ENCODE measurements around a stretch of chr20.

DNA sequence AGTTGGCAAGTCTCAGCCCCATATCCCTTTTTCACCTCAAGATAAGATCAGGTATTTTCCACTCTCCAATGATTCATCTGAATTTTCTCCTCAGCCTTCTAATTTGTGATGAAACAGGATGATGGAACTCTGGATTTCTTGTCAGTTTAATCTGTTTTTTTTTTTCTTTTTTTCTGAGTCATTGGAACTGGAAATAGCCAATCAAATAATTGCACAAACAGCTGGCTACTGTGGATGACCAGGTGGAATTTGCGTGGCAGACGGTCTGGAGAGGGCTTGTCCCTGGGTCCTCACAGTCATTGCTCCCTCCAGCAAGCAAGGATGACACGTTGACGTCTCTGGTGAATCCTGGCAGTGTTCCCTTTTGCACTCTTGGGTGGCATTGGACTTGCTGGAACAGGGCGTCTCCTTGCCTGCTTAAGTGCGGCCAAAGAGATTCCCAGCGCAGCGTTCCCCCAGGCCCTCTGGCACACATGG lies 80.4 kb downstream of the DHX35 start:
- RRBS, 2 experiments = no CpG with 5 or more reads among the region's 8 CpGs
CAGE:
- cytosol, long polyA minus RNA = no peak
- cytosol, long polyA plus RNA = no peak
- long polyA plus RNA = no peak
- nucleus, long polyA minus RNA = no peak
- nucleus, long polyA plus RNA = no peak

DNA sequence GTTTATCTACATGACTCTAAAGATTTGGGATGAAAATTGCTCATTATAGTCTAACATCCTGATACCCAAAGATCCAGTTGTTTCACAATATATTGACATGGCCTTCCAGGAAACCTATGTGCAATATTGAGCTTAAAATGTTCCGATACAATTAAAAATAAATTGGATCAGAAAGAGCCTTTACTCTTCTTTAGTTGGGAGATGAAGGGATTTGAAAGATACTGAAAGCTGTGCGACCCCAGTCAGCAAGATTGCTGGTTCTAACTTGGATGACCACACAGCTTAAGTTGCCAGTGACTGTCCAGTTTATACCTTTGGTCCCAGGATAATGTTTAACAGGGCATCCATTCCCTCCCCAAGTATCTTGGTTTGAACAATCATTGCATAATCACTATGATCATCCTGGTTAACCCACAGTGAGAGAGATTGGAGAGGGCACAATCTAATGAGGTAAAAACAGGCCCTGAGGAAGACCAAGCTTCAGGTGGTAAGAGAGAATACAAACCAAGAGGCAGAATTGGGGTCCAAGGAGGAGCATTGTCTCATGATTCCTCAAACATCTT lies 798.4 kb downstream of the MAFB start:
- RRBS, 2 experiments = no CpG with 5 or more reads among the region's 2 CpGs
CAGE:
- cytosol, long polyA minus RNA = no peak
- cytosol, long polyA plus RNA = no peak
- long polyA plus RNA = no peak
- nucleus, long polyA minus RNA = no peak
- nucleus, long polyA plus RNA = no peak

DNA sequence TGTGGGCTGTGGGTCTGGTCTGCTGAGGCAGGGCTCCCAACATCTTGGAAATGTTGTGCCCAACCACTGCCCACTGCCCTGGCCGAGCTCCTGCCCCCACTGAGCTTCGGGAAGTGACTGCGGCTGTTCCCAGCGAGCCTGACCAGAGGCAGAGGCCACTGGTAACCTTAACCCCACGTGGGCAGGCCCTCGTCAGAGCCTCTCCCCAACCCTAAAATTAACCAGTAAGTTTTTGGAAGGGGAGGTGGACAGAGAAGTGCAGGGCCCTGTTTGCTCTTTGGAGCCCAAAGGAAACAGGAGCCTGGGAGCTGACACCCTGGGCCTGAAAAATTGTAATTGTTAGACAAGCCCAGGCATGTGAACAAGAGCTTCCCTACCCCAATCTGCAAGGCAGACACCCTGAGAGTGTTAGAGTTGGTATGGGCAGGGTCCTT lies 225.8 kb downstream of the MAFB start:
- RRBS, 2 experiments = no CpG with 5 or more reads among the region's 6 CpGs
CAGE:
- cytosol, long polyA minus RNA = no peak
- cytosol, long polyA plus RNA = no peak
- long polyA plus RNA = no peak
- nucleus, long polyA minus RNA = no peak
- nucleus, long polyA plus RNA = no peak

DNA sequence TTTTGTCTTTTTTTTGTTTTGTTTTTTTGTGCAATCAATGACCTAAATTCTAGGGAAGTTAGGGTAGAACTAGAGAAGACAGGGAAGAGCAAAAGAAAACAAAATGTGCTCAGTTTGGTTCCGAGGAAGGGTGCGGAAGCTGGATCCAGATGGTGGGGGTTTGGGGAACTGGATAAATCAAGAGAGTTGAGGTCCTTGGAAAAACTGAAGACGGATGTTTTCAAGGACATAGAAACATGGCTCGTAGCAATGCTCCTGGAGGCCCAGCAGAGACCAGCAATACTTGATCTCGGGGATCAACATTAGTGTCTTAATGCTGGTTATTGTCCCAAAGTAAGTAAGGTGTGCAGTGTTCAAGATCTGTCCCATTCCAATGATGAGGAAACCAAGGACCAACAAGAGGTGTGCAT lies 224.0 kb downstream of the MAFB start:
- RRBS, 2 experiments = no CpG with 5 or more reads among the region's 5 CpGs
CAGE:
- cytosol, long polyA minus RNA = no peak
- cytosol, long polyA plus RNA = no peak
- long polyA plus RNA = no peak
- nucleus, long polyA minus RNA = no peak
- nucleus, long polyA plus RNA = no peak

GRCh38 chr20:40683869-40684377 lies 5.1 kb downstream of the MAFB start:
- RRBS, 2 experiments = no CpG with 5 or more reads among the region's 9 CpGs
CAGE:
- cytosol, long polyA minus RNA = no peak
- cytosol, long polyA plus RNA = no peak
- long polyA plus RNA = no peak
- nucleus, long polyA minus RNA = no peak
- nucleus, long polyA plus RNA = no peak

DNA sequence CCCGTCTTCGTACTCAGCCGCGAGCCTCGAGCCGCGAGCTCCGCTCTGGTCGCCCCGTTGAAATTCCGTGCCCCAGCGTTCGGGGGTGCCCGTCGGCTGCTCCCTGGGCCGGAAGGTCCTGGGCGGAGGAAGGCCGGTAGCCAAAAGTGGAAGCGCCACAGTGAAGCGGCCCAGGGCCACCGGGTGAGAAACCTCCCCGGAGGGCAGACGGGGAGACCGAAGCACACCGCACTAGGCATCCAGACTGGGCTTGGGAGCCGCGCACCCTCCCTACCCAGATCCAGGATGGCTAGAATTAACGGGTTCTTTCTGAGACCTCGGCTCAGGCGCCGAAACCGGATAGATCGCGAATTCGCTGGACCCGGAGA lies 1.3 kb upstream of the MAFB start:
- RRBS, 2 experiments = 21 to 23% methylated on average over 5 of the region's 36 CpGs
CAGE:
- cytosol, long polyA minus RNA = no peak
- cytosol, long polyA plus RNA = no peak
- long polyA plus RNA = no peak
- nucleus, long polyA minus RNA = no peak
- nucleus, long polyA plus RNA = no peak

GRCh38 chr20:41076760-41077116 lies 48.1 kb downstream of the TOP1 start:
- RRBS, 2 experiments = no CpG with 5 or more reads among the region's 2 CpGs
CAGE:
- cytosol, long polyA minus RNA = no peak
- cytosol, long polyA plus RNA = no peak
- long polyA plus RNA = no peak
- nucleus, long polyA minus RNA = no peak
- nucleus, long polyA plus RNA = no peak

DNA sequence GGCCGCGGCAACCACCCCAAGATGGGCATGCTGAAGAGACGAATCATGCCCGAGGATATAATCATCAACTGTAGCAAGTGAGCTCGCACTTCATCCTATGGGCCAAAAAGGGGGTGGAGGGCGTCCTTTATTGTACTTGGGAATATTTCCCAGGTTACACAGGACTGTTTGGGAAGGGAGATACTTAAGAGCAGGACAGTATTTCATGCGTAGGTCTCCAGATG lies 37.3 kb upstream of the PLCG1 start:
- RRBS, 2 experiments = no CpG with 5 or more reads among the region's 7 CpGs
CAGE:
- cytosol, long polyA minus RNA = no peak
- cytosol, long polyA plus RNA = no peak
- long polyA plus RNA = no peak
- nucleus, long polyA minus RNA = no peak
- nucleus, long polyA plus RNA = no peak

GRCh38 chr20:41103854-41104976 lies 33.1 kb upstream of the PLCG1 start:
- RRBS, 2 experiments = no CpG with 5 or more reads among the region's 6 CpGs
CAGE:
- cytosol, long polyA minus RNA = no peak
- cytosol, long polyA plus RNA = no peak
- long polyA plus RNA = no peak
- nucleus, long polyA minus RNA = start-site peak on the plus strand at chr20:41104104-41104268, 74 reads; start-site peak on the plus strand at chr20:41104728-41104937, 28 reads
- nucleus, long polyA plus RNA = no peak

GRCh38 chr20:41141175-41141932 lies 4.0 kb downstream of the PLCG1 start:
- RRBS, 2 experiments = 51 to 64% methylated on average over 2 of the region's 8 CpGs
CAGE:
- cytosol, long polyA minus RNA = no peak
- cytosol, long polyA plus RNA = no peak
- long polyA plus RNA = no peak
- nucleus, long polyA minus RNA = no peak
- nucleus, long polyA plus RNA = no peak

DNA sequence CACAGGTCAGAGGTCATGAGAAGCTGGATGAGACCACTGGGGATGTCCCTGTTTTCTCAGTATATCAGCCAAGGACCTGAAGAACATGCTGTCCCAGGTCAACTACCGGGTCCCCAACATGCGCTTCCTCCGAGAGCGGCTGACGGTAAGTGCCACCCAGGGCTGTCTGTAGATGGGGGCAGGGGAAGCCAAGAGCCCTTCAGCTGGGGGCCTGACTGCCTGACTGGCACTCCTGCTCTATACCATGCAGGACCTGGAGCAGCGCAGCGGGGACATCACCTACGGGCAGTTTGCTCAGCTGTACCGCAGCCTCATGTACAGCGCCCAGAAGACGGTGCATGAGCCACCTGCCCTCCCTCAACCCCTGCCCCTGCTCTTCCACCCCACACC lies 25.0 kb downstream of the PLCG1 start:
- RRBS, 2 experiments = no CpG with 5 or more reads among the region's 11 CpGs
CAGE:
- cytosol, long polyA minus RNA = no peak
- cytosol, long polyA plus RNA = no peak
- long polyA plus RNA = no peak
- nucleus, long polyA minus RNA = no peak
- nucleus, long polyA plus RNA = no peak

GRCh38 chr20:41261944-41262403 lies 55.6 kb downstream of the ZHX3 start:
- RRBS, 2 experiments = no CpG with 5 or more reads among the region's 2 CpGs
CAGE:
- cytosol, long polyA minus RNA = no peak
- cytosol, long polyA plus RNA = no peak
- long polyA plus RNA = no peak
- nucleus, long polyA minus RNA = no peak
- nucleus, long polyA plus RNA = no peak

GRCh38 chr20:41349904-41350616 lies 9.4 kb downstream of the LPIN3 start:
- RRBS, 2 experiments = 25 to 41% methylated on average over 1 of the region's 12 CpGs
CAGE:
- cytosol, long polyA minus RNA = no peak
- cytosol, long polyA plus RNA = no peak
- long polyA plus RNA = no peak
- nucleus, long polyA minus RNA = no peak
- nucleus, long polyA plus RNA = no peak

- RRBS, 2 experiments = no CpG with 5 or more reads among the region's 11 CpGs
CAGE:
- cytosol, long polyA minus RNA = no peak
- cytosol, long polyA plus RNA = no peak
- long polyA plus RNA = no peak
- nucleus, long polyA minus RNA = no peak
- nucleus, long polyA plus RNA = no peak
Observed at GRCh38 chr20:41453213-41454146, 86.9 kb upstream of the EMILIN3 start.

DNA sequence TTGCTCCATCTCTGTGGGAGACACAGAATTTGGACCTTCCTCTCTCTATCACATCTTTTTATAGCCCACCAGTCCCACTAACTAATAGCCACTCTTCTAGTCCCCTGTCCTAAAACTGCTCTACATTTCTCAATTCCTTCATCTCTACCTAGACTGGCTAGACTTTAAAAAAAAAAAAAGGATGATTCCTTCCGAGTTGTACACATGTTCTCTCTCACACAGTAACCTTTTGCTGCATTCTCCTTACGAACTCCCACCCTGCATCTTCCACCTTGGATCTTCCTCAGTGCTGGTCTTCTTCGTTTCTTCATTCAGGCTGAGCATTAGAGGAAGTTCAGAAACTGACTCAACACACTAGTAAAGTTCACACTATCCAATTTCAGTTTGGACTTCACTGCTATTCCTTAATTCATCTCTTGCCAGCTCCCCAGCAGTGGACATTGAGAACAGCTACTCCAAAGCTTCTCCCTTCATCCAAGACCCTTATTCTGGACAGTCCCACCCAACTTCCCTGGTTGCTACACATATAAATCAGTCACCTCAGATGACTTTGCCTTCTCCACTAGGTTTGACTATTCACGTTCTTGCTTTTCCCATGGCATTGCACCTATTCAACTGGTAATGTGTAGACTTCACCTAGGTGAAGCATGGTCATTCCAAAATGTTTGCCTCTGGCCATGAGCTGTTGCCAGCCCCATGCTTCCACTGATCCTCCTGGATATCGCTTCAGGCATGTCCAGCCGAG lies 103.7 kb upstream of the EMILIN3 start:
- RRBS, 2 experiments = no CpG with 5 or more reads among the region's 6 CpGs
CAGE:
- cytosol, long polyA minus RNA = no peak
- cytosol, long polyA plus RNA = no peak
- long polyA plus RNA = no peak
- nucleus, long polyA minus RNA = no peak
- nucleus, long polyA plus RNA = no peak

GRCh38 chr20:43457135-43457333 lies 662 bp upstream of the SRSF6 start:
- RRBS, 2 experiments = 0% methylated on average over 3 of the region's 13 CpGs; no CpG with 5 or more reads in 1 of the 2 experiments
CAGE:
- cytosol, long polyA minus RNA = no peak
- cytosol, long polyA plus RNA = no peak
- long polyA plus RNA = no peak
- nucleus, long polyA minus RNA = no peak
- nucleus, long polyA plus RNA = no peak

DNA sequence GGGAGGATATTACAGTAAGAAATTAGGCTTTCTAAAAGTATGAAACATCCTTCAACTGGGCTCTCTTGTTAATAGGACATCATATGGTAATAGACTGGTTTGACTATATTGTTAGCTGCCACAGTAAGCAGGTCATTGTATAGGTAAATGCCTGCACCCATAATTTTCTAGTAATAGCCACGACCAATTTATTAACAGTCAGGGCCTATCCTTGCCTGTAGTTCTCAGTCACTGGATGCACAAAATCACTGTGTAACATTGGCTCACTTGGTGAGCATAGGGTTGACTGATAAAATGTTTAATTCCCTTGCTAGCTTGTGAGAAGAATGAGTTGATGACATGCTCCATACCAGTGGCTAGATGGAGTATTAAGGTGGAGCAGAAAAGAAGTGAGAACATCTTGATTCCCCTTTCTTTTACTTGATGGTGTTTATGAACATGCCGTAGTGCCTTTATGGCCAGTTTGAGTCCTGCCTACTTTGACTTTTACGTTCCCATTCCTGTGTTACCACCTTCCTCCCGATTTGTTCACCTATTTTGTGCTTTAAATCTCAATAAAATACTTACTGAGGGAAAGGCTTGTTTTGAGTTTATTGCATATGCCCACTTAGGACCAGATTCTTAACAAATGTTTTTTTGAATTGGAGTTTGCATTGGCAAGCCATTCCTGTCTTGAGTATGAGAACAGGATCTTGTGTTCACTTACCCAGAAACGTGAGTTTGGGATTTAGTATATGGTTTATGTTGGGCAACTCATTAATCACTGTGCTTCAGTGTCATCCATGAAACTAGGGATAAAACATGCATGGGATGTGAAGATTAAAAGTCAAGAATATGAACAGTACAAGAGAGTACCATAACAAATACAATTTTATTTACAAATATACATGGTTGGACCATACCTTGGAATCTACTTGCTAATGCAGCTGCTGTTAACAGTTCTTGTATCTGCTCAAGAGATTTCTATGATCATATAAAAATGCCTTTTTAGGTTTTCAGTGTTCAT lies 5.6 kb downstream of the SRSF6 start:
- RRBS, 2 experiments = no CpG with 5 or more reads among the region's 5 CpGs
CAGE:
- cytosol, long polyA minus RNA = no peak
- cytosol, long polyA plus RNA = no peak
- long polyA plus RNA = no peak
- nucleus, long polyA minus RNA = no peak
- nucleus, long polyA plus RNA = start-site peak on the plus strand centred at position 848 of the sequence, 85 bp wide, 34 and 32 reads in 2 replicates

GRCh38 chr20:43515073-43515505 lies 7.6 kb downstream of the L3MBTL1 start:
- RRBS, 2 experiments = no CpG with 5 or more reads among the region's 10 CpGs
CAGE:
- cytosol, long polyA minus RNA = no peak
- cytosol, long polyA plus RNA = no peak
- long polyA plus RNA = no peak
- nucleus, long polyA minus RNA = no peak
- nucleus, long polyA plus RNA = no peak

- RRBS, 2 experiments = no CpG with 5 or more reads among the region's 13 CpGs
CAGE:
- cytosol, long polyA minus RNA = no peak
- cytosol, long polyA plus RNA = no peak
- long polyA plus RNA = no peak
- nucleus, long polyA minus RNA = no peak
- nucleus, long polyA plus RNA = no peak
Observed at GRCh38 chr20:44208577-44209700, 1.6 kb downstream of the OSER1 start.

GRCh38 chr20:44219165-44219748 lies 8.7 kb upstream of the OSER1 start:
- RRBS, 2 experiments = no CpG with 5 or more reads among the region's 5 CpGs
CAGE:
- cytosol, long polyA minus RNA = no peak
- cytosol, long polyA plus RNA = no peak
- long polyA plus RNA = no peak
- nucleus, long polyA minus RNA = no peak
- nucleus, long polyA plus RNA = no peak